Cardiac fibroblast (primary cell): ENCODE measurements around a stretch of chr18.

GRCh38 chr18:55328099-55328779 lies 259.8 kb downstream of the TCF4 start:
- RRBS, result no CpG with 5 or more reads among the region's 4 CpGs

DNA sequence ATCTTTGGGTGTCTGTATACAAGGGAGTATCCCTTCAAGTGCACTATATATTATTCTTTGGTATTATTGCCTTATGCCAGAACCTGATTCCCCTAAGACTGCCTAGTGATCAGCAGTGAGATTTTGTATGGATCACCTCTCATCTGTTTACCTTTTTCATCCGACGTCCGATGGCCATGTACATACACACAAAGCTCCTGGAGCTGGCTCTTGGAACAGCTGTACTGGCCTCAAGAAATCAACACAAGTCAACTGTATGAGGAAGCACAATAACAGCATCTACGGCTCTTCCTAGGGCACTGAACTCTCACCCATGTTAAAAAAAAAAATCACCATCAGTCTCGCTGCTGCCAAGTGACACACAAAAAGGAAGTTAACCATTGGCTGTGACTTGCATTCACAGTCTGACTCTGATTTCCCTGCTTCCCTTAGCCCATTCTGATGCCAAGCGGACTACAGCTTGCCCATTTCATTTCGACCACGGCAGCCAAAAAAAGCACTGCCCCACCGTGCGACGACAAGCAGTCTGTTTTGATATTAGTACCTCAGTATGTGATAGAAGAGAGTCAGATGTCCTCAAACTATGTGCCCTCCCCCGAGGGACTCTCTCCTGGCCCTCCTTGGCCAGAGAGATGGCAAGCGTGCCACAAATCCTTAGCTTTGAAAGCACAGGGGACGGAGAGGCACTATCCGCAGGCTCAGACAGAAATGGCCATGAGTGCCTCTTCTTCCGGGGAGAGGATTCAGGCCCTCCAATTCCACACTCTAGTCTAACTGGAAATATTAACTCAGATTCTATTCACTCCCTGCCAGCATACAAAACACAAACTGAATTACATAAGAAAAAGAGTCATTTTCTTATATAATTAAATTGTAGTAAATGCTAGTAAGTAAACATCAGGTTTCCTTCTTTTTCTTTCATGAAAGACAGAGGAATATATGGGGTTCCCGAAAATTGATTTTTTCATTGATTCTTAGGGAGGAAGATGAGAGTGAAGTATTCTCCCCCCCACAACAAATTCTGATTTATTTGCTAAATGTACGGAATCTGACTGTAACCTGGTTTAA lies 250.0 kb downstream of the TCF4 start:
- RRBS, result no CpG with 5 or more reads among the region's 18 CpGs

DNA sequence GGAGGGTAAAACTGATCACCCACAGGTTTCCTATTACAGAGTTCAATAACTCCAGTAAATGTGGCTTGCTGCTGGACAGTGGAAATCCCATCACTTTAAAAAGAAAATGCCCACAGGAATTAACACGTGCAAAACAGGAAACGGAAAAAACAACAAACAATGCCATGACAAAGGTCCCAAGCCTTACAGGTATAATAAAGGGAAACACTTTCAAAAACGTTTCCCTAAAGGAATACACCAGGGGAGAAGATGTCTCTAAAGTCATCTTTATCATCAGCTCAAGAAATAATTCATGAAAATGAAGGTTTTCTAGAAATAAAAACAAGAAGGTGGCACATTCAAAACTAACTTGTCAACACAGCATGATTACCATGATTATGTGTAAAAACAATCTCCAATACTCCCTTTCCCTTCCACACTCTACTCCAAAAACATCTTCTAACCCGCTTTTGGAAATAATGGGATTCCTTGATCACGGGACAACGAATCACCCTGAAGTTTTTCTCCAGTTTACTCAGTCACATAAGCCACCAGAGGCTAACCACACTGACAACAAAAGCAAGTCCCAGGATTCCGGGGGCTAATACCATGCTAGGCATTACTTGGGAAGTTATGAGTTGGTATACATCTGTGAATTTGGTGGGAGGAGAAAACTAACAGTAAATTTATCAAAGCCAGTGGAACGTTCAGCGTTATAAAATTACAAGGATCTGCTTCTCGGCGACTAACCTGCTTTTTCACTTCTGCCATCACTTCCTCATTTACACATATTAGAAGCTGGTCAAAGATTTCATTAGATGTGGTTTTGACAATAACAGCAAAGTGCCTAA lies 167.8 kb downstream of the TCF4 start:
- RRBS, result no CpG with 5 or more reads among the region's 11 CpGs

DNA sequence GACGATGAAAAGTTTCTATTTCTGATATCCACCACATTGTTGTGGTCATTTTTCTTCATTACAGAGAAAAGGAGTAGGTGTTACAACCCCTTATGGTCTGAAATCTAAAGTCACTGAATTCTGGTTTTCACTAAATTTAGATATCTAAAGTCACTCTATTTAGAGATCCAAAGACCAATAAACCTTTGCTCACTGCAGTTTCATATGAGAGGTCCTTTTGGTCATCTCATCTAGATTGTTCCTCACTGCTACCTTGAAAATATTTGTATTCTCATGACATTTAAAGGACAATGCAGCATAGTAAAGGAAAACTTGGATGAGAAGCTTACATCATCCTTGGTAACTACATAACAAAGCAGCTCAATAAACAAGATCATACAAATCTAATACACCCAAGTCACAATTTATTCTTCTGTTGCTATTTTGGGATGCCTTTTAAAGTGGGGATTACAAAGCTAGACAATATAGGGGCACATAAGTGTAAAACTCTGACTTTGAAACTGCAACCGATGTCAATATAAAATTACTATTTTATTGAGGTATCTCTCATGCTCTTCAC lies 85.8 kb downstream of the TCF4 start:
- RRBS, result no CpG with 5 or more reads among the region's 2 CpGs

DNA sequence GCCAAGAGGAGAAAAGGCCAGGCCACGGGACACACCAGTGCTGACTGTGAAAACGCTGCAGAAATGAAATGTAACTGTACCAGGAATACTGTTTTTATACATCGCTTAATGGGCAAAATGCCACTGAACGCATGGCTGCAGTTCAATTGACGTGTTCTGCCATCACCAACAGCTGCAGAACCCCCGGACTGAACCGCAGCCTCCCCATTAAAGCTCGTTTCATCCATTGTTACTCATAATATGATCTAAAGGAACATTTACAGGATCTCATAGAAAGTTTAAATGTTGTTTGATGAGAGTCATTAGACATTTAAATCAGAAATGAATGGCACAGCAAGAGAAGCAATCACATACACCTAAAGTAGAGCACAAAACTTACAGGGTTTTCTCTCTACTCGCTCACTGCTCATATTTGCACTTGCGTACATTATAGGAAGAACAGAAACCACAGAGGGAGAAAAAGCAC lies 35.4 kb downstream of the TCF4 start:
- RRBS, result no CpG with 5 or more reads among the region's 10 CpGs

- RRBS, result no CpG with 5 or more reads among the region's 7 CpGs
Observed at GRCh38 chr18:55721412-55721693, 133.4 kb upstream of the TCF4 start.

DNA sequence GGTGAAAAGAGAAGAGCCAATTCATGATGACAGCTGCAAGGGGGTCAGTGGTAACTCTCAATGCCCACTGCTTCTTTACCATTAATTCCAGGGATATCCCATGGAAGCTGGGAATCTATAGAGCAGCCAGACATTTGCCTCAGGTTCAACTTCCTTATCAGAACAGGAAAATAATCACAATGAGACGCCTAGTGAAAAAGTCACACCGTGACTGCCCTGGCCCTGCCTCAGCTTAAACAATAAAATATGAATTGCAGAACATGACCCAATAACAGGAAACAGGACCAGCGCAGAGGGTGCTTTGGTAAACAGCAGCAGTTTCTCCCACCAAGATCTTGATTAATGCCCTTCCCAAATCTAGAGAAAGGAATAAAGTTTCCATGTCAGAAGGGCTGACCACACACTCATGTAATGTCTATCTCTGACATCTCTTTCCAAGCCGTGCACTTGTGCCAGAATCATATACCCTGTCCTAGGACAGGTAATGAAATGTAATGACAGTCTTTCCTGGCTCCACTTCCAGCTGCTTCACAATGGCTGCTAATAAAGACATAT lies 438.5 kb downstream of the TXNL1 start:
- RRBS, result no CpG with 5 or more reads among the region's 4 CpGs

DNA sequence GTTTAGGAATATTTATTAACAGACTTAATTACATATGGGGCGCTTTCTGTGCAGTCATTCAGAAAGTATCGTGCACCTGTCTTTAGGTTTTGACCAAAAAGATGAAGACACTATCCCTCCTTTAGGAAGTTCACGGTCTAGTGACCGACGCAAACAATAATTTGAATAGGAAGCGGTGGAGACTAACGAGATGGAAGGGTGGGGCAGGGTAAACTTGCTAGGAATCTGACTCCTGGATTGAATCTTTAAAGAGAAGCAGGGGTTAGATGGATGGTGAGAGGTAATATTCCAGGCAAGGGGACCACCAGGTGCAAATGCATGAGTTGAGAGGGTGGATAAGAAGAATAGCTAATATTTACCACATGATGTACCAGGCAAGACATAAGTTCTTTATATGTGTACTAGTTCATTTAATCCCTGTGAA lies 681 bp upstream of the TXNL1 start:
- RRBS, result no CpG with 5 or more reads among the region's 7 CpGs

DNA sequence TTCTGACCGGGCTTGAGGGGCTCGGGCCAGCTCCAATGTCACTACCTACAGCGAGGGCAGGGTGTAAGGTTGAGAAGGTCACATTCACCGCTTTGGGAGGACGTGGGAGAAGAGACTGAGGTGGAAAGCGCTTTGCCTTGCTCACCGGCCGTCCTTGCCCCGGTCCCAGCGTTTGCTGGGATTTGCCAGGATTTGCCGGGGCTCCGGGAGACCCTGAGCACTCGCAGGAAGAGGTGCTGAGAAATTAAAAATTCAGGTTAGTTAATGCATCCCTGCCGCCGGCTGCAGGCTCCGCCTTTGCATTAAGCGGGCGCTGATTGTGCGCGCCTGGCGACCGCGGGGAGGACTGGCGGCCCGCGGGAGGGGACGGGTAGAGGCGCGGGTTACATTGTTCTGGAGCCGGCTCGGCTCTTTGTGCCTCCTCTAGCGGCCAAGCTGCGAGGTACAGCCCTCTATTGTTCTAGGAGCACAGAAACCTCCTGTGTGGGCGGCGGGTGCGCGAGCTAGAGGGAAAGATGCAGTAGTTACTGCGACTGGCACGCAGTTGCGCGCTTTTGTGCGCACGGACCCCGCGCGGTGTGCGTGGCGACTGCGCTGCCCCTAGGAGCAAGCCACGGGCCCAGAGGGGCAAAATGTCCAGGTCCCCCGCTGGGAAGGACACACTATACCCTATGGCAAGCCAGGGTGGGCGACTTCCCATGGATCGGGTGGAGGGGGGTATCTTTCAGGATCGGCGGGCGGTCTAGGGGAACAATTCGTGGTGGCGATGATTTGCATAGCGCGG lies 2.6 kb downstream of the ONECUT2 start:
- RRBS, result under 1% methylated on average over 7 of the region's 60 CpGs

GRCh38 chr18:57684004-57684448 lies 62.4 kb upstream of the NARS1 start:
- RRBS, result no CpG with 5 or more reads among the region's 3 CpGs

- RRBS, result no CpG with 5 or more reads among the region's 6 CpGs
Observed at GRCh38 chr18:57691463-57692127, 70.0 kb upstream of the NARS1 start.

- RRBS, result no CpG with 5 or more reads among the region's 11 CpGs
Observed at GRCh38 chr18:57819423-57820480, 16.6 kb upstream of the ATP8B1 start.

GRCh38 chr18:58044945-58045858 lies 1.2 kb downstream of the NEDD4L start:
- RRBS, result 2% methylated on average over 14 of the region's 49 CpGs

DNA sequence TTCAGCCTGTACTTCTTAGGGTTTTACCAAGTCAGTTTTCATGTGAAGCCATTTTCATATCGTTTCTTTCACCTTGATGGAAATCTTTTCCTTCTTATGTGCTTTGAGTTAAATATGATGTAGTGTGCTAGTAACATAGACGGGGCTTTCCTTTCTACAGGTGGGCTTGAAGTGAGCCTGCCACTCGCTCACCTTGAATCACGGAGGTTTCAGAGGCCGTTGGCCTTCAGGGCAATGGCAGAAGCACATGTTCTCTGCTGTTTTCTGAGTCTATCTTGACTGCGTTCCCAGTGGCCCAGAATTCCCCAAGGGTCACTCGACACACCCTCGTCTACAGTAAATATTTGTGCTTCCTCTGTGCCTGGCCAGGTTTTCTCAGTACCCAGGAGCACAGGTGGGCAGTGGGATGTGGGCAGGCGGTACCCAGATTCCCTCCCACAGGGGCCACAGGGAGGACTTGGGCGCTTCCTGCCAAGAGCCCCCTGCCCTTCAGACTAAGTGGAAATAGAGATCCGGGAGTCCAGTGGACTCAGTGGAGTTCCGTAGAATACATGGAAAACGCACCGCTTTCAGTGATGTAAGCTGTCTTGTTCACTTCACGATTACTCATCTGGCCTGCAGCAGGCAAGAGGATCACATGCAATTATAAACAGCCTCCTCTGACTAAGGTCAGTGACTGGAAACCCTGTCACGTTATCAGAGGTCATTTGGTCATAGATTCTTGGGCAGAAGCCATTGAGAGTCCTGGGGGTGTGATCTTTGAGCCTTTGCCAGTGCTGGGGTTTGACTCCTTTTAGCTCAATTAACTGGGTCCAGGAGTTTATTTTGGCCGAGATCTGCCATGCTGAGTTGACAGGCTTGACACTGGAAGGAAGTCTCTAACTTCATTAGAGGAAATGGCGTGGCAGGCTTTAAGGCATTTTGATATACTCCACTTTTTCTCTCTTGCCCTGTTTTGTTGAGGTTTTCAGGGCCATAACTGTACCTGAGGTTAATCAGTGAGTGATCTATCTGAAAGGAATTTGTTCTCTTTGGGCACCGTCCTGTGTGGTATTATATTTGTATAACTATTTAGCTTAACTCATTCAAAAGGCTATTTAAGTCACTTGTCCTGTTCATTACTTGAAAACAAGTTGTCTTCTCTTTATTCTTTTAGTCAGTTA lies 179.9 kb downstream of the NEDD4L start:
- RRBS, result no CpG with 5 or more reads among the region's 19 CpGs

DNA sequence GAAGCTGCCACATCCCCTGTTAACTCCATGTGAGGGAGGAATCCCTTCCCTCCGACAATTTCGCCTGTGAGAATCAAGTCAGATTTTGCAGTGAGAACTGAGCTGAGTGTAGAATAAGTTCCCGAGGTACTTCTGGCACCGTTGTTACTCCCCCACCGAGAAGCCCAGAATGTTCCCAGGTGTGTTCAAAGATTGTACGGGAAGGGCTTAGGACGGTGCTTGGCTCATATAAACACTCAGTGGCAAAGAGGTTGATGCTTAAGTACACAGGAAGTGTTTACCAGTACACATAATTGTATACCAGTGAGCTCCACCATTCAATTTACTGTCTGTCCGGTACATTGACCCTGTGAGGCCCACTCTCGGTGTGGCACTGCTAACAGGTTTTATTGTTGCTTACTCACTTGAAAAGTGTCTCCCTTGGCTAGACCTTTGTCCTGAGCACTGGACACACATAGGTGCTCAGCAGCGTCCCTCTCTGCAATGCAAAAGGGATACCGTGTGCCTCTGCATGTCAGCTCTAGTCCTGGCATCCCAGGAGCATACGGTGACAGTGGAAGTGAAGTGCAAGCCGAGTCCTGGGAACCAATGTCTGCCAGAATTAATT lies 191.0 kb downstream of the NEDD4L start:
- RRBS, result no CpG with 5 or more reads among the region's 13 CpGs

- RRBS, result no CpG with 5 or more reads among the region's 4 CpGs
Observed at GRCh38 chr18:58286831-58287333, 242.9 kb downstream of the NEDD4L start.

GRCh38 chr18:58398579-58399440 lies 230.1 kb downstream of the ALPK2 start:
- RRBS, result 96% methylated on average over 6 of the region's 11 CpGs

DNA sequence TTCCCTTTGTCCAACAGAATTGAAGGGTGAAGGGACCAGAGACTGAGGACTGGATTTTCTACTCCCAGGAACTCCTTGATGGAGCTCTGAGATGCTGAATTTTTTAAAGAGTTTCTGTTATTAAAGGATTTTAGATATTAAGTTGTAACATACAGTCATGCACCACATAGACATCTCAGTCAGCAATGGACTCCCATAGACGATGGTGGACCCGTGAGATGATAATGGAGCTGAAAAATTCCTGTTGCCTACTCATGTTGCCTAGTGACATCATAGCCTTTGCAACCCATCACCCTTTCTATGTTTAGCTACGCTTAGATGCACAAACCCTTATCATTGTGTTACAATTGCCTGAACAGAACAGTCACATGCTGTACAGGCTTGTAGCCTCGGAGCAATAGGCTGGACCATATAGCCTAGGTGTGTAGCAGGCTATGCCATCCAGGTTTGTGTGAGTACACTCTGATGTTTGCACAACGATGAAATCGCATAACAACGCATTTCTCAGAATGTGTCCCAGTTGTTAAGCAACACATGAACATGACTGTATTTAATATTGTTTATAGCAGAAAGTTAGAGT lies 221.7 kb downstream of the ALPK2 start:
- RRBS, result no CpG with 5 or more reads among the region's 7 CpGs

DNA sequence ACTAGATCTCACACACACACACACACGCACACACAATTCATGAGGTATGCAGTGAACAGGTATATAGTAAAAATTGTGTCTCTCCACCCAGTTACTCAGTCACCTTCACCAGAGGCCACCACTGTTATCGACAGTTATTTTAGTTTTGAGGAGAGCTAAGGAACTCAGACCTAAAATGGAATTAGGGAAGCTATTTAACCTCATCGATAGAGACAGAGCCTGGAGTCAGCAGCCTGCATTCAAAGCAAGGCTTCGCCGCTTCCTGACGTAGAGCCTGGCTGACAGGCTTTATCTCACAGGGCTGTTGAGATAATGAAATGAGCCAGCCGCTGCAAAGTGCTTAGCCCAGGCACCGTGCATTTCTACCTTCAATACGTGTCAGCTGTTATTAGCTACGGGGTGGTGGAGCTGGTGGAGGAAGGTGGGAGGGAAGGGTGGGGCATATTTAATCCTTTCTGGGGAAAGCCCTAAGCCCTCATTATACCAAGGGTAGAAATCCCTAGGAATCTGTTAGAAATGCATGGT lies 72.7 kb downstream of the ALPK2 start:
- RRBS, result no CpG with 5 or more reads among the region's 10 CpGs

DNA sequence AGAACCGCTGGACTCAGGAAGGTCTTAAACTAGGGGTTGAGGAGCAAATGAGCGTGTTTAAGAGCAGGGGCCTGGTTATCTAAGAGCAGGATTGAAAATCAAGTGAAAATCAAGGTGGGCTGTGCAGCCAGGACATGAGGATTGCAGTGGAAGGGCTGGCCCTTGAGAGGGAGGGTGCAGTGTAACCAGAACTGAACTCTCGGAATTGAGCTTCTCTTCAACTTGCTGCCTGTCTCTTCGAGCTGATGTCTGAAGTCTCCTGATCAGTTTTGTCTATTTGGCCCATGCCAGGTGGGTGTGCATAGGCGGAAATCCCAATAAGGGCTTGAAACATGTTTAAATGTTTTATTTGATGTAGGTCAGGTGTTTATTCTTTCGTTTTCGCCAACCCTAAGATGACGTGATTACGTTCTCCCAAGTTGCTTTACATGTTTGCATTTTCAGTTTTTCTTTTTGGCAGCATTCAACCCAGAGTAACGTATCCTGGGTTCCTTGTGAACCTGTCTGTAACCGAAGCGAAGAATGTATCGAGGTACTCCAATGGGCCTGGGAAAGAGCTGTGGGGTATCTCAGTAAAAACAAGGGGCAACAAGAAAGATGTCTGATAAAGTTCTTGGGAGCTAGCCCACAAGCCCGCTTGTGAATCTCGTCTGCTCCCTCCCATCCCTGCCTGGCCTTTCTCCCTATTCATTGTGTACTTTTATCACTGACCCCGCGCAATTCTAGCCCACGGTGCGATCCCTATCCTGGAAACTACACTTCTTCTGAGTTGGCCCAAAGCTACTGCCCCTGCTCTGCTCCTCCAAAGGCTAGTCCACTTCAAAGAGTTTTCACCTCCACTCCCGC lies 3.1 kb downstream of the ALPK2 start:
- RRBS, result no CpG with 5 or more reads among the region's 20 CpGs